Suprapubic skin (tissue), 4 donors: ENCODE measurements around a stretch of chr2.

- PRO-cap: no peak
- RAMPAGE, long total RNA, 4 experiments: no peak in any of the 4 experiments
Observed at GRCh38 chr2:38462041-38462797, 85.1 kb upstream of the ATL2 start.

DNA sequence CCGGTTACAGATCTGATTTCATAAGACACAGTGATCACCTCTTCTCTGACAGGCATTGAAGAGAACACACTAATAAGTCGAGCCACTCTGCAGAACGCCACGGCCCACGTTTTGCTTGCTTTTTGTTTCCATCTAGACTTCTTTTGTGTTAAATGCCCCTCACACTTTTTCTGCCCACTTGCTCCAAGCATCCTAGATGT, 85.4 kb downstream of the HNRNPLL start:
- PRO-cap: no peak
- RAMPAGE, long total RNA, 4 experiments: no peak in any of the 4 experiments

GRCh38 chr2:38533221-38533741, 69.4 kb downstream of the HNRNPLL start:
- PRO-cap: no peak
- RAMPAGE, long total RNA, 4 experiments: no peak in any of the 4 experiments

DNA sequence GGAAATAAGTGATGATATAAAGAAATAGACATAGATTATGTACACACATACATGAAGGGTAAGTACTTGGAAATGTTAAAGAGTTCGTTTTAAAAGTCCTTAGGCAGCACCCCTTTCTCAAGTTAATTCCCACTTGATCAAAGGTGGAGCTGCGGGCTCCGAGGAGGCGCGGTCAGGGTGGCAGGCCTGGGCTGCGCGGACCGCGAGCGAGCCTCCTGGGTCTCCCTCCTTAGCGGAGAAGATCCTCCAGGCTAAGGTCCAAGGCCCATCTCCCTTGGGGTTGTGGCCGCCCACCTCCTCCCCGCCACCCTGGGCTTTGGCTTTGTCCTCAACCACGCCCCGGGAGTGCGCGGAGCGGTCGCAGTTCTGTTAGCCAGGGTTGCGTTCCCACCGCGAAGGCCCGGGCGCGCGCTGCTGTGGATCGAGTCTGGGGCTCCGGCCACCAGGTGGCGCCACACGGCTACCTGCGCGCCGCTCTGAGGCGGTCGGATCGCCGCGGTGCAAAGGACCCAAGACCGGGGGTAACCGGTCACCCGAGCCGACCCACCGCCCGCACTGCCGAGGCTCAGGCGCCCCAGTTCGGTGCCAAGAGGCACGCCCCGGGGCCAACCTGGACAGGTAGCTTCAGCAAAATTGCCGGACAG, 66.8 kb downstream of the HNRNPLL start:
- PRO-cap: no peak
- RAMPAGE, long total RNA, 4 experiments: no peak in any of the 4 experiments

- PRO-cap: no peak
- RAMPAGE, long total RNA, 4 experiments: no peak in any of the 4 experiments
Observed at GRCh38 chr2:38563153-38563902, 39.4 kb downstream of the HNRNPLL start.

DNA sequence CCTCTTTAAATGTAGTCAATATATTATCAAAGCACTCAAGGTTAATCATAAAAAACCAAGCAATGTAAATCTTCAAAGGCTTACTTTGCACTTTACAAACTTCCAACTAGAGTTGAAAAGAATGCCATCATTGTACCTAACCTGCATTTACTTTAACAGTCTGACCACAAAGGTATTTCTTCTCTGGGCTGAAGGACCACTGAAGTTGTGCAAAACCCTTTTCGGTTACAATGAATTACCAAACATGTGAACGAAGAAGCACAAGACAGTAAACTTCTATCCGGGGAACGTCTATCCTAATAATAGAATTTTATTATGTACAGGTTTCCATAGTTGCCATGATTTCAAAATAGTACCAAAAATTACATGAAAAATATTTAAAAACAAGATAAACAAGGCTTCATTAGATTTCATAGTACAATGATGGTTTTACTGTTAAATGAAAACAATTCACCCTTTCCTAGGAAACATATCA, 2.9 kb downstream of the HNRNPLL start:
- PRO-cap: no peak
- RAMPAGE, long total RNA, 4 experiments: no peak in any of the 4 experiments

GRCh38 chr2:38620241-38620501, 17.4 kb upstream of the HNRNPLL start:
- PRO-cap: no peak
- RAMPAGE, long total RNA, 4 experiments: no peak in any of the 4 experiments

- PRO-cap: no peak
- RAMPAGE, long total RNA, 4 experiments: no peak in any of the 4 experiments
Observed at GRCh38 chr2:38737246-38738192, 13.6 kb downstream of the SRSF7 start.

DNA sequence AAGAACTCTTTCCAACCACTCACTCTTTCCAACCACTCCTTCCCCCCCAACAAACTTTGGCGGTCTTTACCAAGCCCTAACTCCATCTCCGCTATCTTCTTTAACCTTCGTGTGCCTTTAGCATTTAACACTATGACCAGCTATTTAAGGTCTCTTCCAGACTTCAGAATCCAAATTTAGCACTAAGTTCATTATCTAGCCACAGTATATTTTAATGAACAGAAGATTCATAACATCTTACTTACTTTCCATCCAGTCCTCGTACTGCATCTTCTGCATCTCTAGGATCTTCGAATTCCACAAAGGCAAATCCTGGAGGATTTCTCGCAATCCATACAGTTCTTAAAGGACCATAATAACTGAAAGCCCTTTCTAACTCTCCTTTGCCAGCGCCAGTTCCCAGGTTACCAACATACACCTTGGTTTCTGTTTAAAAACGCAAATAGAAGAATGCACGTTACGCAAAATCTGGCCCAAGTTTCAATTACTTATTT, 1.3 kb downstream of the SRSF7 start:
- PRO-cap: no peak
- RAMPAGE, long total RNA, 4 experiments: no peak in any of the 4 experiments

DNA sequence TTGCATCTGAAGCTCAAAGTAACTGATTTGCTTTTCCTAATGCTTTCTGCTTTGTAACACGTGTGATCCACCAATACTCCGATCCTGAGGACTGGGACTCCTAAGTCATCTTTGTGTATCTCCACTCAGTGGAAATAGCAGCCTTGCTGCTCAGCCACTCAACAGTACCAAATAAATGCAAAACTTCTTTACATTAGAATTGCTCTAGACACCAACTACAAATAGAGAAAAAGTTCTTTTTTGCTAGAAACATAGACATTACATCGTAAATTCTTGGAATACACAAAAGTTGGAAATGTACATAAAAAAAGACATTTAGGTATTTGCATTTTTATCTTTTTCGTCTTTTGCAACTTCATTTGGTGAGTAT, 943 bp upstream of the SRSF7 start:
- PRO-cap: no peak
- RAMPAGE, long total RNA, 4 experiments: no peak in any of the 4 experiments

- PRO-cap: no peak
- RAMPAGE, long total RNA, 4 experiments: no peak in any of the 4 experiments
Observed at GRCh38 chr2:39114665-39115768, 5.8 kb downstream of the SOS1 start.

- PRO-cap: no peak
- RAMPAGE, long total RNA, 4 experiments: no peak in any of the 4 experiments
Observed at GRCh38 chr2:39377411-39378129, 59.5 kb downstream of the MAP4K3 start.

DNA sequence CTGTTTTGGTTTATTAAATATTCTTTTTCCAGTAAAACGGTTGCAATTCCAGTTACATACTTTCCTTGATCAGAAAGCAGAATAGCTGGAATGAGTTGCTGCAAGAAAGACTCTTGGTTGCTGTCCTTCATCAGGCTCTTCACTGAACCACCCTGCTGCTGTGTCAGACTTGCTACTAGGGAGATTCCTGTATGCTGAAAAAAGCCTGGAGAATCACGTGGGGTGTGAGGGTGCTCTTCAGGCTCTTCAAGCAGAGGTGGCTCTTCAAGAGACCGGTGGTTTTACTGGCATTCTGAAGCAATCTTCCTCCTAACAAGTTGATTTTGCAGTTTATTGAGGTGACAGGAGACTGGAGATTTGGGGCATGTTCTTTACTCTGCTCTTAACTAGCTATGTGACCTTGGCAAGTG, 14.0 kb downstream of the TMEM178A start:
- PRO-cap: no peak
- RAMPAGE, long total RNA, 4 experiments: no peak in any of the 4 experiments

DNA sequence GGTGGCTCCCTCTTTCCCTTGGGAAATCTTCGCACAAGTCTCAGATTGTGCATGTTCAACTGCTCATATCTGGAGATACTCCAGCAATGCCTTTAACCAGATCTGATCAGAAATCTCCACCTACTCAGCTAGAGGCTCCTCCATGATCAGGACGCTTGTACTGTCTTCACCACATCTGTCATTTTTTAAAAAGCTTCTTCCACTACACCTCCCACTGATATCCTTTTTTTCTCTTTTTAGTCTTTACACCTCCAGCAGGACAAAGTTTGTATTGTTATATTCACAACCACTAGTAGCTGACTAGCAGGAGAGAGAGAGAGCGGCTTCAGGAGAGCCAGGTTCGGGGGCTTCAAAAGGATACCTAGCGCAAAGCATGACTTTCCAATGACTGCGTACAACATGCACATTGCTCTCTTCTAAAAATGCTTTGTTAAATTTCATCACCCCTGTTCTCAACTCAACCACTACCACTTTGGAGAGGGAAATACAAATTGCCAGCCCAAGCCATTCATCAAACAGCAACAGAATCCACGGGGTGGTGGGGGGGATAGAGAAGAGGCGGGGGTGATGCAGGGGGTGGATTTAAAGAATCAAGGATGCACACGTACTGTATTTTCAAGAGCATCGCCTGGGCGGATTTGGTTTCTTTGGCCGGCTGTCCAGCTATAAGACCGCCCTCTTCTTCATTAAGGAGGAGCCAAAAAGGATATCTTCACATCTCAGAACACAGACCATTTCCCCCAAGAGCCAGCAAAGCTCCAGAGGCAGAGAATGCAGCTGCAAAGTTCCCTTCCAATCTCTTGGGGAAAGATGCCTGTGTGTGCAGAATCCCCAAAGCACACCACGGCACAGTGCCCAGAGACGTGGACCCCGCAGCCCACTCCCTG, 1.2 kb downstream of the SLC8A1 start:
- PRO-cap: no peak
- RAMPAGE, long total RNA, 4 experiments: no peak in any of the 4 experiments

DNA sequence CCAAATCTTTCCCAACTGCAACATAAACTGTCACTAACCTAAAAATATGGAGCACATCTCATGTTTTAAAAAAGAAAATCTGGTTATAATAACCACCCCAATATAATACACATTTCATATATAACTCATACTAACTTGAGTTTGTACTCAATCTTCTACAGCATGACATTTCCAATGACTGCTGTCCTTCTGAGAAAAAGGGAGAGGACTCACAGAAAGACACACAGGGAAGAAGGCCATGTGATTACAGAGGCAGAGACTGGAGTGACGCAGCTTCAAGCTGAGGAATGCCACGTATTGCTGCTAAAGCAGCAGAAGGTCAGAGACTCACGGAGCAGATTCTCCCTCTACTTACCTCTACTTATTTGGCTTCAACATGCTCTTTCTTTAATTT, 753.6 kb upstream of the PKDCC start:
- PRO-cap: no peak
- RAMPAGE, long total RNA, 4 experiments: no peak in any of the 4 experiments

DNA sequence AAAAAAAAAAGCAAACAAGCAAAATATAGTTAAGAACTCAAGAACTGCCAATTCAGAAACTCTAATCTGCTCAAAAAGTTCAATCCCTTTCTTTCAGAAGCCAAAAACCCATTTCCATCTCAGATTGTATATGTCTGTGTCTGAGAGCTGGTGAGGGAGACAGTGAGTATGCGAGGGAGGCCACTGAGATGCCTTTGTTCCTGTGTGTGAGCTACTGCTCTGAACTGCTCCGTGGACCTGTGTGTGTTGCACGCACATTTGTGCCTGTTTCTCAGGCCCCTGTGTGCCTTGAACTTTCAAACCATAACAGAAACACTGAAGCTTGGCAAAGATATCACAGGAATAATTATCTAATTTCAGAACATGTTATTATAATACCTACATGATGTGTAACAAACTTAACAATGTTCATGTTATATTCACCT, 2.4 kb upstream of the PKDCC start:
- PRO-cap: no peak
- RAMPAGE, long total RNA, 4 experiments: no peak in any of the 4 experiments

DNA sequence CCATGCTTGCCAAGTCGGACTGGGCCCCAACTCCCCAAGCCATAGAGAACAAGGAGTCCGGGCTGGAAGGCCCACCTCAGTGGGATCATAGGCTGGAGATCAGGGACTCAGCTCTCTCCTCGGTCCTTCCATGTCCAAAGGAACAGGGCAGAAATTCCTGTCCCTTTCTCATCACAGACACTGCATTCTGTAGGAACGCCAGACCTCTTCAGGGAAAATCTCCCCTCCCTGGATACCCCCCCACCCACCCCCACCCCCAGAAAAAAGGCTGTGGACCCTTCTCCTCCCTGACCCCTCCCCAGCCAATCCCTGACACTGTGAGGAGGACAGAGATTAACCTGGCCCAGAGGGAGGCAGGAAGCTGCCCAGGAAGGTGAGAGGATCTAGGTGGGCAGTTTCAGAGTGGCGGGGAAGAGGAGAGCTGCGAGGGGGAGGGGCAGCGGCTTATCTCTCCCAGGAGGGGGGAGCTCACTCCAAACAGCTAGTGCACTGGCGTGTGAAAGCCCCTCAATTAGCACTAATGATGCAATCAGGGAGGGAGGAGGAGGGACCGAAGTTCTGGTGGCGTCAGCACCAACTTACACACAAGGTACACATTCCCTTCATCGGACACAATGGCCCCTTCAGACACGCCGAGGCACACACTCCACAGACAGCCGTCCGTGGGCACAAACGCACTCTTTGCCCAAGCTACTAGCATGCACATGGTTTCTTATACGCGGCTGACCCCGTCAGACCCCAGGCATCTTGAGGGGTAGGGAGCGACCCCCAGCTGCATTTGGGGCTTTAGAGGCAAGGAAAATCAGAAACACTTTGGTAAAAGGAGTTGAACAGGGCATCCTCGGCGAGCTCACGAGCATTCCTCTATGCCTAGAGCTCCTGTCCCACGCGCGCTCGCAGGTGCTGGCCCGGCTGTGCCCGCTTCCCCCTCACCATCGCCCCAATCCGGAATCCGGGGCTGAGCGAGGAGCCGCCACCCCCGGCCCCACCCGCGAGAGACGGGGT, 1.1 kb upstream of the PKDCC start:
- PRO-cap: unidirectional peak, plus-strand start at position 614 of the sequence
- RAMPAGE, long total RNA, 4 experiments: no peak in any of the 4 experiments

DNA sequence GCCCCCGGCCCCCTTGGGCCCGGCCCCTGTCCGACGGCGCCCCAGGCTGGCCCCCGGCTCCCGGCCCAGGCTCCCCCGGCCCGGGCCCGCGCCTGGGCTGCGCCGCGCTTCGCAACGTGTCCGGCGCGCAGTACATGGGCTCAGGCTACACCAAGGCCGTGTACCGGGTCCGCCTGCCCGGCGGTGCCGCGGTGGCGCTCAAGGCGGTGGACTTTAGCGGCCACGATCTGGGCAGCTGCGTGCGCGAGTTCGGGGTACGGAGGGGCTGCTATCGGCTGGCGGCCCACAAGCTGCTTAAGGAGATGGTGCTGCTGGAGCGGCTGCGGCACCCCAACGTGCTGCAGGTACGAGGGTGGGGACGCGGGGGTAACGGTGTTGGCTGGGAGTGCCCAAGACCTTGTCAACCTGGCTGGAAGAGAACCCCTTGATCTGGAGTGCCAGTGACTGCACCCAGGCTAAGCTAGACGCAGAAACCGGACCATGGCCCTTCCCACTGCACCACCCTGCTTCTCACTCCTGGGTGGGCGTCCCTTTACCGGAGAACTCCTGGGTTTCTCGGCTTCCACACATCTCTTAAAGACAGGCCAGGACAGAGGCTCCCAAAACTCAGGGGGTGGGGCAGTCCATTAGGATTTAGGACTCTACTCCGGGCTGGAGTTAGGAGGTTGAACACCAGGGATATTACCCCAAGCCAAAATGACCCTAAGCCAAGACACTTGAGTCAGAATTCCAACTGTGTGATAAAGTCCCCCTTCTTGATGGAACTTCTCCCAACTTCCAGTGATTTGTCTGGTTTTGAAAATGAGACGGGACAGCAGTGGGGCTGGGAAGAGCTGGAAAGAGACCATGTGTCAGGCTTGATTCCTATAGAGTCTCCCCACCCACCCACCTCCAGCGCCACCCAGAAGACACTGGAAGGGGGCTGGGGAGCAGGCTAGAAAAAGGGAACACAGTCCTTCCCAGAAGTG, 958 bp downstream of the PKDCC start:
- PRO-cap: unidirectional peak, minus-strand start at position 548 of the sequence
- RAMPAGE, long total RNA, 4 experiments: no peak in any of the 4 experiments

- PRO-cap: no peak
- RAMPAGE, long total RNA, 4 experiments: no peak in any of the 4 experiments
Observed at GRCh38 chr2:42068723-42069103, 20.9 kb downstream of the PKDCC start.

GRCh38 chr2:42098258-42099193, 50.7 kb downstream of the PKDCC start:
- PRO-cap: no peak
- RAMPAGE, long total RNA, 4 experiments: no peak in any of the 4 experiments